ENCODE data around the gene H4C1.

DNA sequence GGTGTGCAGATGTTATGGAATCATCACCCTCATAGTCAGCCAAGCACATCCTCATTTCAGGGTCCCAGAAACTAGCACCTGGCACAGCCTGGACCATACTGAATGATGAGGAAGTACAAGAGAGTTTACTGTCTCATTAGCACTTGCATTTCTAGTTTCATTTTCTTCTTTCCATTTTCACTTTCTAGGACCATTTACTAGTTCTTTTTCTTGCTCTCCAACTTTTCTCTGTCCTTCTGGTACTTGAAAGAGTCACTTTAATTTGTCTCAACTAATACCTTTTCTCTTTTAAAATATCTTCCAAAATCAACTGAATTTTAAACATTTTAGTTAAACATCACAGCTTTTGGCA is 6.4 kb downstream of the RIPOR2 start:
- PRO-cap = no peak
- RAMPAGE, long total RNA, 3 experiments = no peak in any of the 3 experiments

DNA sequence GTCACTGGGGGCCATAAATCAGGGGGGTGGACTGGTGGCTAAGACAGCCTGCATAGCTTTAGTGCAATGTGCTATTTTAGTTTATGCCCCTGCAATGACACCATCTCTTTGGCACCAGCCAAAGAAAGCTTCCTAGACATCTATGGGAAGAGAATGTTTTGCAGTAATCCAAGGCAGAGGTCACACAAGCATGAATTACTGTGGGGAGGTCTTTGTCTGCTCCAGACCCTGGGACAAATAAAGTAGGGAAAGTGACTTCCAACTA is 5.4 kb downstream of the RIPOR2 start:
- PRO-cap = no peak
- RAMPAGE, long total RNA, 3 experiments = no peak in any of the 3 experiments

- PRO-cap = no peak
- RAMPAGE, long total RNA, 3 experiments = no peak in any of the 3 experiments
Observed at GRCh38 chr6:24961004-24961526, 25.3 kb upstream of the RIPOR2 start.

GRCh38 chr6:24976092-24976821 is 40.5 kb upstream of the RIPOR2 start:
- PRO-cap = unidirectional peak, plus-strand start at chr6:24976390
- RAMPAGE, long total RNA, 3 experiments = no peak in any of the 3 experiments

GRCh38 chr6:25085701-25086230 is 150.0 kb upstream of the RIPOR2 start:
- PRO-cap = no peak
- RAMPAGE, long total RNA, 3 experiments = no peak in any of the 3 experiments

- PRO-cap = bidirectional peak, plus-strand start at chr6:25138420, minus-strand start at chr6:25138329
- RAMPAGE, long total RNA, 3 experiments = start-site peak on the minus strand in 2 of 3 experiments, at chr6:25138101-25138764 at its widest, 14 to 22 reads per replicate
Observed at GRCh38 chr6:25137912-25139176, 140.8 kb upstream of the CARMIL1 start.

DNA sequence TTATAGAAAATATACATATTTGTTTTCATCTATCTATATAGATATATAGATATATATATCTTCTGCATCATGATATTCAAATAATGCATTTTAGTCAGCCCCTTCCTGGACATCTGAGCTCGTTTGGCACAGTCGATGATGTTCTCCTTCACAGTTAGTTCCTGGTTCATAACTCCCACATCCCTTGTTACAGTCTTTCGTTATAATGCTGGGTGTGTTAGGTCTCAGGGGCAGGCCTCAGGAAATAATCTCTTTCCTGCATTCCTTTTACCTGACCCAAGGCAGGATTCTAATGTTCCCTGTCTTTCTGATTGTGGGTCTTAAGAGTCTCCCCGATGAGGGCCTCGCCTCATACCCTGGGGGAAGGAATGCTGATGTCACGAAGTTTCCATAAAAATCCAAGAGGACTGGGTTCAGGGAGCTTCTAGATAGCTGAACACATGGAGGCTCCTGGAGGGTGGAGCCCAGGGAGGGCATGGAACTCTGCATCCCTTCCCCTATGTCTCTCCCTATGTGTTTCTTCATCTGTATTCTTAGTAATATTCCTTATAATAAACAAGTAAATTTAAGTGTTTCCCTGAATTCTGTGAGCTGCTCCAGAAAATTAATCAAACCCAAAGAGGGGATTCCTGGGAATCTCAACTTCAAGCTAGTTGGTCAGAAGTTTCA is 103.9 kb upstream of the CARMIL1 start:
- PRO-cap = no peak
- RAMPAGE, long total RNA, 3 experiments = no peak in any of the 3 experiments

DNA sequence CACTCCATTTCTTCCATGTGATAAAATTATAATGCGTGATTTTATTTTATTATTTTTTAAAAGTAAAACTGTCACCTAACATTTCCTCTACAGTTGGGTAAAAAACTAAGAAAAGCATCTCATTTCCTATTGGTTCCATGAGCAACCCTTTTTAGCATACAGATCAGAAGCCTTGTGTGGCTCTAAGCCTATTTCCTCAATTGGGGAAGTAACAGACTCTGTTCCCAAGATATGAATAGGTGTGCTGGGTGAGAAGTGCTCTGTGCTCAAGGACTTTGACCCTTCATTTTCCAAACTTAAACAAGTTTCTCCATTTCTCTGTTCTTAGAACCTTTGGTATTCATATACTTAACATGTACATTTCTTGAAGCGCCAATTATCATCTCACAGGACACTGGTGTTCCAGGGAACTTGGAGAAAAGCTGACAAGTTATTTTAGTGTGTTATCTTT is 24.1 kb downstream of the CARMIL1 start:
- PRO-cap = no peak
- RAMPAGE, long total RNA, 3 experiments = no peak in any of the 3 experiments

- PRO-cap = no peak
- RAMPAGE, long total RNA, 3 experiments = no peak in any of the 3 experiments
Observed at GRCh38 chr6:25369107-25370267, 90.3 kb downstream of the CARMIL1 start.

- PRO-cap = no peak
- RAMPAGE, long total RNA, 3 experiments = no peak in any of the 3 experiments
Observed at GRCh38 chr6:25756155-25756943, 1.8 kb downstream of the SLC17A4 start.

- PRO-cap = no peak
- RAMPAGE, long total RNA, 3 experiments = no peak in any of the 3 experiments
Observed at GRCh38 chr6:25830844-25831286, 987 bp downstream of the SLC17A1 start.

DNA sequence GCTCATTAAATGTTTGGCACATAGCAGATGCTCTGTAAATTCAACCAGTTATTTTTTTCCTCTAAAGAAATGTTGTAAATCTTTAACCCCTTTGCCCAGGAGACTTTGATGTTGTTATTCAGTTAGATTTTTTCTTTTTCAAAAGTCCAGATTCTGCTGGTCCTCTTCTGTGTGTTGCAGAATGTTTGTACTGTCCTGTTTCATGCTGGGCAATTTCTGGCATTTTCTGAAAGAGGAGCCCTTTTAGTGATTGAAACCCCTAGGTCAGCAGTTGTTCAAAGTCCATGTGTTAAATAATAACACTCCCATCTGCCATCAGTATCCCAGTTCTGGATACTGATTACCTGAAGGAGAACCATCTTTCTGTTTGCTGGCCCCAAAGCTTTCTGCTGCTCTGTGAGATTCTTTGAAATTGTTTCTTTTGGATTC is 1.3 kb upstream of the SLC17A1 start:
- PRO-cap = no peak
- RAMPAGE, long total RNA, 3 experiments = no peak in any of the 3 experiments

DNA sequence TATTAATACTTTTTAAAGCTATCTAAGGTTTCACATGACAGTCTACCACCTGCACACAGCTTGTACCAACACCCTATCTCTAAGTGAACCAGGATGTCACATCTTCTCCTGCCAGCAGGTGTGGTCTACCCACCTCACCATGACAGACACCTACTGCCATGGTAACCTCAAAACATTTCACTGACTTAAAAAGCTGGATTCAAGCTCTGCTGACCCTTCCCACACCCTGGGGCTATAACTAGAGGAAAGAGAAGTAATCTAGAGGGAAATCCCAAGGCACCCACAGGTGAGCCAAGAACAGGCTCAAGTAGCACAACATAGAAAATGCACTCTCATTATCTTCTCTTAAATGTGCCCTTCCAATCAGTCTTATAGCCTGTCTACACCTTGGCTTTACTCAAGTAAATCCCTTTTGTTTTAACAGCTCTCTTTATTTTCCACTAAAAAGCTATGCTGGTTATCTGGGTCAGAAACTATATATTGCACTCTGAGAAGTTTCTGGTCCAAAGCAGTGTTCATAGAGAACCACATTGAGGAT is 1.1 kb downstream of the SLC17A3 start:
- PRO-cap = no peak
- RAMPAGE, long total RNA, 3 experiments = no peak in any of the 3 experiments

DNA sequence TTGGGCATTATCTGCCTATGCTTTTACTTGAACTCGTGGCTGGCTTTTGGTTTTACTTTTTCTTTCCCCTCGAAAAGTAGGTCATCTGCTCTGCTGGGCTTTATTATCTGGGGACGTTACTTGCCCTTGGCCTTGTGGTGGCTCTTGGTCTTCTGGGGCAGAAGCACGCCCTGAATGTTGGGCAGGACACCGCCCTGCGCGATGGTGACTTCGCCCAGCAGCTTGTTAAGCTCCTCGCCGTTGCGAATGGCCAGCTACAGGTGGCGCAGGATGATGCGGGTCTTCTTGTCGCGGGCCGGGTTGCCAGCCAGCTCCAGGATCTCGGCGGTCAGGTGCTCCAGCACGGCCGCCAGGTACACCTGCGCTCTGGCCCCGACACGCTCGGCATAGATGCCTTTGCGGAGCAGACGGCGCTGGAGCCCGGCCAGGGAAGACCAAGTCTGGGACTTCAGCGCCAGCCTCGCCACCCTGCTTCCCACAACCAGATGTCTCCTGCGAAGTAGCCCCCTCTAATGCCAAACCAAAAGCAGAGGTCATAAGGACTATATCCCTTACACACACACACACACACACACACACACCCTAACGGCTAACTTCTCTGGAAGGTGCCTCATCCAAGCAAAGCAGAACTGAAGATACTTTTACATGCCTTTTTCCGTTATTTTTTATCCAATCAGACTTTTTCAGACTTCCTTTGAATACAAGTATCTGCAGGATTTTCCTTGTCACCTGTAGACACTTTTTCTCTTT is 8.0 kb upstream of the SLC17A3 start:
- PRO-cap = no peak
- RAMPAGE, long total RNA, 3 experiments = no peak in any of the 3 experiments

GRCh38 chr6:25962945-25964081 is 711 bp downstream of the TRIM38 start:
- PRO-cap = no peak
- RAMPAGE, long total RNA, 3 experiments = no peak in any of the 3 experiments

DNA sequence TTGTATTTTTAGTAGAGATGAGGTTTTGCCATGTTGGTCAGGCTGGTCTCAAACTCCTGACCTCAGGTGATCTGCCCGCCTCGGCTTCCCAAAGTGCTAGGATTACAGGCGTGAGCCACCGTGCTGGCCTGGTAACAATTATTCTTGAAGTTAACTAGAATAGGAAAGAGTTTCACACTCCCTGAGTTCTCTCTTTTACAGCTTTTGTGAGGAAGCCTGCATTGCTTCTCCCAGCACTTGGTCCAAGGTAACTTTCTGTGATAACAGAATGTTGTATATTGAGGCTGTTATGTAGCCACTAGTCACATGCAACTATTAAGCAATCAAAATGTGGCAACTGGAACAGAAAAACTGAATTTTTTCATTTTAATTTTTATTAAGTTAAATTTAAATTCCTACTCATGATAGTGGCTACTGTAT is 2.4 kb downstream of the TRIM38 start:
- PRO-cap = no peak
- RAMPAGE, long total RNA, 3 experiments = no peak in any of the 3 experiments

DNA sequence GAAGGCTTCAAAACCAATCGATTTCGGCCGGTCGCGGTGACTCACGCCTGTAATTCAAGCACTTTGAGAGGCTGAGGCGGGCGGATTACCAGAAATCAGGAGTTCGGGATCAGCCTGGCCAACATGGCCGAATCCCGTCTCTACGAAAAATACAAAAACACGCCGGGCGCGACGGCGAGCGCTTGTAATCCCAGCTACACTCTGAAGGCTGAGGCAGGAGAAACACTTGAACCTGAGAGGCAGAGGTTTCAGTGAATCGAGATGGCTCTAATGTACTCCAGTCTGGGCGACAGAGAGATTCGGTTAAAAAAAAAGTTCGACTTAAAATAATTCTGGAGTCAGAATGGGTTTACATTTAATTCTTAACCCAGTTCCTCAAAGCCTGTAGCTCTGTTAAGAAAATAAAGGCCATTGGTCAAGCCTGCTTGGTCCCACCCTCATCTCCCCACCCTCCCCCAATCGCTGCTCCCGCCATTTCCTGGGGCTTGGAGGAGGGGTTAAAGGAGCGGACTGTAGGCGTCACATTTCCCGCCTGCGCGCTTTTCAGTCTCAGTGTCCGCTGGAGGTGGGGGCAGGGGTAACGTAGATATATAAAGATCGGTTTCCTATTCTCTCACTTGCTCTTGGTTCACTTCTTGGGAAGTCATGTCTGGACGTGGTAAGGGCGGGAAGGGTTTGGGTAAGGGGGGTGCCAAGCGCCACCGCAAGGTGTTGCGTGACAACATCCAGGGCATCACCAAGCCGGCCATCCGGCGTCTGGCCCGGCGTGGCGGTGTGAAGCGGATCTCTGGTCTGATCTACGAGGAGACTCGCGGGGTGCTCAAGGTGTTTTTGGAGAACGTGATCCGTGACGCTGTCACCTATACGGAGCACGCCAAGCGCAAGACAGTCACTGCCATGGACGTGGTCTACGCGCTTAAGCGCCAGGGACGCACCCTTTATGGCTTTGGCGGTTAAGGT is at the start of gene H4C1:
H4C1 (plus strand) TSS at position 616 of the 960 bp plus-strand sequence.
- PRO-cap = unidirectional peak, plus-strand start at position 91 of the sequence; bidirectional peak, plus-strand start at position 553 of the sequence, minus-strand start at position 392 of the sequence; unidirectional peak, plus-strand start at position 748 of the sequence; bidirectional peak, plus-strand start at position 892 of the sequence, minus-strand start at position 794 of the sequence
- RAMPAGE, long total RNA, 3 experiments = no peak in any of the 3 experiments

GRCh38 chr6:26030908-26031145 is 1.1 kb downstream of the H3C2 start:
- PRO-cap = no peak
- RAMPAGE, long total RNA, 3 experiments = no peak in any of the 3 experiments

- PRO-cap = no peak
- RAMPAGE, long total RNA, 3 experiments = no peak in any of the 3 experiments
Observed at GRCh38 chr6:26052299-26053236, 3.7 kb downstream of the H1-2 start.

GRCh38 chr6:26088388-26089184 is 1.4 kb downstream of the HFE start:
- PRO-cap = no peak
- RAMPAGE, long total RNA, 3 experiments = no peak in any of the 3 experiments